Aortic smooth muscle cell (primary cell): ENCODE measurements around a stretch of chr10.

DNA sequence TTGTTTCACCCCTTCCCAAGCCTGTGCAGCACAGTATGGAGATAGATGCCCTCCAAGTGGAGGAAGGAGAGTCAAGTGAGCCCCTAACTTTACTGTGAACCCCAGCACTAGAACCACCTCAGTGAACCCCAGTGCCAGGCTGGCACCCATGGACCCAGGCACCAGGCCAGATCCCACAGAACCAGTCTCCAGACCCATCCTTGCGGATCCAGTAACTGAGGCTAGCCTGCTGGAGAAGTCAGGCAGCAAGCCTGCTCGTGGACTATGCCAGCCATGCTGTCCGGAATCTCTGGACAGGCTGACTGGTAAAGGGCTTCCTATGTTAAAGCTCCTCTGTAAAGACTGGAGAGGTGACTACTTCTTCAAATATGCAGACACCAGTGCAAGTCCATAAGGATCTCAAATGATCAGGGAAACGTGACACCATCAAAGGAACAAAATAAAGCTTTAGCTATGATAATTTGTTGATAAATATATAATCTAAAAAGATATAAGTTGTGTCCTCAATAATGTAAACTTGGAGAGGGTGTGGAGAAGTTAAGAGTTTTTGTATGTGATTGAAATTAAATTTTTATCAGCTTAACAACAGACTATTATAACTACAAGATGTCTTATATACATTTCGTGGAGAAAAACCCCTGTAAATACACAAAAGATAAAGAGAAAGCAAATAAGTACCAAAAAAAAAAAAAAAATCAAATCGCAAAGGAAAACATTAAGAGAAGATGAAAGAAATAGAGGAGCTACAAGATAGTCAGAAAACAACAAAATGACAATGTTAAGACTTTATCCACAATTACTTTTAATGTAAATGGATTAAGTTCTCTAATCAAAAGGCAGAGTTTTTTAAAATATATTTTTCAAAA lies 27.9 kb downstream of the SHOC2 start:
- RRBS: no CpG with 5 or more reads among the region's 6 CpGs

- RRBS: 36% methylated on average over 4 of the region's 17 CpGs
These were observed 2.1 kb downstream of the ACSL5 start for GRCh38 chr10:112375855-112376530.

GRCh38 chr10:112376531-112376727 lies 2.5 kb downstream of the ACSL5 start:
- RRBS: no CpG with 5 or more reads among the region's 7 CpGs

DNA sequence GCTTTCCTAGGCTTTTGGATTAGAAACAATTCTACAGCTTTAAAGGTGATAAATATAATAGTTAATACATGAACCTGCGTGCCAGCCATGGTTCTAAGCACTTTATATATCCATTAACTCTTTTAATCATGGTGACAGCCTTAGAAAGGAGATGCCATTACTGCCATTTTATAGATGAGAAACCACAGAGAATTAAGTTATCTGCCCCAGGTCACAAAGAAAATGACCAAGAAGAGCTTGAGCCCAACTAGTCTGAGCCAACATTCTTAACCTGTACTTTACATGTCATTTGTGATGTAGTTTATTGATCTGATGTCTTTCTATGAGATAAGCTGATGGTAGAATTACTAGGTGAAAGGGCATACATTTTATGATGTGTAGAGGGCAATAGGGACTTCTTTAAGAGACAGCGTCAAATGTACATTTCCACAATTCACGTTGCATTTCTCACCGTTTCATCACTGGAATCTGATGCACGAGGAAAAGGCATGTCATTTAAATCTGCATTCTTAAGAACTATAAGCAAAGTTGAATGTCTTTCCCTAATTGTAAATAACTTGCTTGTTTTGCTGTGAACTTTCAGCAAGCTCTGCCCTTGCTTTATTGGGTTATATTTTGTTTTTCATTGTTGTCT lies 11.3 kb downstream of the ACSL5 start:
- RRBS: no CpG with 5 or more reads among the region's 5 CpGs

GRCh38 chr10:112728311-112728660 lies 221.8 kb upstream of the TCF7L2 start:
- RRBS: no CpG with 5 or more reads among the region's 1 CpG

- RRBS: no CpG with 5 or more reads among the region's 2 CpGs
These were observed 221.1 kb upstream of the TCF7L2 start for GRCh38 chr10:112728828-112729538.

GRCh38 chr10:112783629-112784060 lies 166.4 kb upstream of the TCF7L2 start:
- RRBS: no CpG with 5 or more reads among the region's 9 CpGs

- RRBS: no CpG with 5 or more reads among the region's 5 CpGs
These were observed 146.2 kb upstream of the TCF7L2 start for GRCh38 chr10:112803737-112804416.

DNA sequence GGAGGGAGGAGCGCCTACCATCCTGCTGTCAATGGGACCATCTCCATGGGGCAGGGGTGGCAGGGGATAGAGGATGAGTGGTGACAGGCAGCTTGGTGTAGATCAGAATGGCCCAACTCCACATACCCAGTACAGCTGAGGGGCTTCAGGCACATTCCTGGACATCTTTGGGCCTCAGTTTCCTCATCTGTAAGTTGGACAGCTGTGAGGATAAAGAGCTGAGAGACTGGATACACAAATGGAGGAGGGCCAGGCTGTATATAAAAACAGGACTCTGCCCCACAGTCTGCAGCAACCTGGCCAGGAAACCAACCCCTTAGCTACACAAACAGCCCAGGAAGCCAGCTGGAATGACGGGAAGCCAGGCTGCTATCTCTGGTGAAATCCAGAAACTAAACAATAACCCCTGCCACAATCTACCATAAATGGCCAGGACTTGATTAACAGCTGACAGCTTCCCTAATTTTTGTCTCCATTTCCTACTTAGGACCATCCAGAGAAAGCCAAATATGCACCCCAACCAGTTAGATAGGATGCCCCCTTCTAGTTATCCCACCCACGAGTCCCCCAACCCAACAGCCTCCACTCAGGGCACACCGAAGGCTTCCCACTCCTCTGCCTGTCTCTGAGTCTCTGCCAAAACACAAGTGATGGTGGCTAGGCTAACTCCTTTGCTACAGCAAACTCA lies 110.1 kb upstream of the TCF7L2 start:
- RRBS: no CpG with 5 or more reads among the region's 4 CpGs

GRCh38 chr10:112842517-112843552 lies 107.2 kb upstream of the TCF7L2 start:
- RRBS: no CpG with 5 or more reads among the region's 7 CpGs

GRCh38 chr10:112845000-112845526 lies 105.0 kb upstream of the TCF7L2 start:
- RRBS: no CpG with 5 or more reads among the region's 20 CpGs

DNA sequence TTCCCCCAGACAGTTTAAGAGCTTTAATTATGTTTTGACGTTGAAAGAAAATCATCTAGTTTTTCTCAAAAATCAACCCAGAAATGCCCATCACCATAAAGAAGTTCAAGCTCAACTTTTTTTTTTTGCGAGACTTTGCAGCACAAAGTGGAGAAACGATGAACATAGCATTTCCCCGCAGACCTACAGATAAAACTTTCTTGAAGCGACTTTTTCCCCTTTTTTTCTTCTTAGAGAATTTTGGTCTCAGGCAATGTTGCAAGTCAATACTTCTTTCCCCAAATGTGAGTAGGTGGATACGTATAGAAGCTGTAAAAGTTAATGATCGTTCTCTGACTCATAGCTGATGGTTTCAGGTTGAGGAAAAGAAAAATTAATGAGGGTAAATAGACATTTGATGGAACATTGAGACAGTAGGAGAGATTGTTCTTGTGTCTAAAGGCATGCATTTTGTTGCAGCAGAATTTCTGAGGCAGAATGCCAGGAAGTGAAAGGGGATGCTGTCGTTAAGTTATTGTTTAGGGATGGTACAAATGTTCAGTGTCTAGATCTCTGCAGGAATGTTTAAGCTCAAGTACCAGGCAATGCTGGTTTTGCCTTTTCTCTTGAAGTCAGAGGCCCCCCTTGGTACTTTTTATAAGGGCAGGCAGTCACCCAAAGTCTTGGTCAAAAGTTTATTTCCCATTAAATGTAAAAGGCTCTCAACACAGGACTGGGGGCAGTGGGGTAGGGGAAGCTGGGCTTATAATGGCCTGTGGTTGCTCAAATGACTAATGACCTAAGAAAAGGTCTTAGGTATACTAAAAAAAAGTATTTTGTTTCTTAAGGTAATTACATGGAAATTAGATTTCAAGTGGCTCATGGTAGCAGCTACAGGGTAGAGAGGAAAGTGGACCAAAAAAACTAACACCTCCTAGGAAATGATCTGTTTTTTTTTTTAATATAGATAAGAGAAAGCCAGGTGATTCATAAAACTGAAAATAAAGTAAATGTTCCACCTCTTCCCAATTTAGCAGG lies 9.3 kb downstream of the TCF7L2 start:
- RRBS: no CpG with 5 or more reads among the region's 8 CpGs

- RRBS: no CpG with 5 or more reads among the region's 12 CpGs
These were observed 53.6 kb downstream of the TCF7L2 start for GRCh38 chr10:113003379-113004403.

DNA sequence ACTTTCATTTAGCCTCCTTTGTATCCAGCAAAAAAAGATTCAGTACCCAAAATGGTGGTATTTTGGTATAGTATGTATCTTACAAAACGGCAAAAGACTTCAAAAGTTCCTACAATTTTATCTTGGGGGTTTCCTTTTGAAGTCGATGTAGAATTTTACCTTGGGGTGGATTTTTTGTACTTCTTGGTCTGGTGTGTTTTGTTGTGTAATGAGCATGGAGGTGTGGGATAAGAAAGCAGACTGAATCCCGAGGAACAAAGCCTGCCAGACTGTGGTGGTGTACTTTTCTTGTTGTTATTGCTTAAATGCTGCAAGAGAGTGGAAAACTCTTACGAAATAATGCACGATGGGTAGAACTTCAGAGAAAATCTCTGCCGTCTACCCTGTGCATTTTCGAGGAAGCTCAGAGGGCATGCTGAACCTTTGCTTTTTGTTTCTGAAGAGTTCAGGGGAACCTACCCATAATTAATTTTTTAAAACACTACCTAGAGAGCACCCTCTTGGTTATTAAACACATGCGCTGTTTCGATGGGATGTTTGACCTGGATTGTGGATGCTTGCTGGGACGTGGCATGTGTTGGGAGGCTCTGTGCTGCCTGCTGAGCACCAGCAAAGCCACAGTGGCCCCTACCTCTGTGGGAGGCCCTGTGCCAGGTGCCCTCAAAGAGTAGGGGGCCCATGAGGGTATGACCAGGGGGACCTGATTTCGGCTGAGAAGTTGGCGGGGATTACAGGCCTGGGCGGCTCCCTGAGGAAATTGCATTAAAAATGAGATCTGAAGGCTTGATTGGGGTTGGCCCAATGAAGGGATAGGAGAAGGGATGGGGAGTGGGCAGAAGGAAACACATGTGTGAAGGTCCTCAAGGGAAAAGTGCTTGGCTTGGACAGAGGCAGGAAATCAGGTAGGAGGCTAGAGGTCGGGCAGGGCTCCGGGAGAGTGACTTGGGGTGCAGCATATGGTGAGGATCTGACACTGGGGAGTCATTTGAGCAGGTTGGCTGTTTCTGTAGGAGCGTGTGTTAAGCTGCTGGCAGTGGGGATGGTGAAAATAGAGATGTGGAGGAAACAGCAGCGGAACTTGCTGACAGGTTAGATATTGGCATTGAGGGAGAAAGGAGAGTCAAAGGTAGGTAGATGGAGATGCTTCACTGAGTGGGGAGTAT lies 94.2 kb downstream of the TCF7L2 start:
- RRBS: no CpG with 5 or more reads among the region's 17 CpGs

GRCh38 chr10:113056722-113057137 lies 106.7 kb downstream of the TCF7L2 start:
- RRBS: no CpG with 5 or more reads among the region's 6 CpGs

DNA sequence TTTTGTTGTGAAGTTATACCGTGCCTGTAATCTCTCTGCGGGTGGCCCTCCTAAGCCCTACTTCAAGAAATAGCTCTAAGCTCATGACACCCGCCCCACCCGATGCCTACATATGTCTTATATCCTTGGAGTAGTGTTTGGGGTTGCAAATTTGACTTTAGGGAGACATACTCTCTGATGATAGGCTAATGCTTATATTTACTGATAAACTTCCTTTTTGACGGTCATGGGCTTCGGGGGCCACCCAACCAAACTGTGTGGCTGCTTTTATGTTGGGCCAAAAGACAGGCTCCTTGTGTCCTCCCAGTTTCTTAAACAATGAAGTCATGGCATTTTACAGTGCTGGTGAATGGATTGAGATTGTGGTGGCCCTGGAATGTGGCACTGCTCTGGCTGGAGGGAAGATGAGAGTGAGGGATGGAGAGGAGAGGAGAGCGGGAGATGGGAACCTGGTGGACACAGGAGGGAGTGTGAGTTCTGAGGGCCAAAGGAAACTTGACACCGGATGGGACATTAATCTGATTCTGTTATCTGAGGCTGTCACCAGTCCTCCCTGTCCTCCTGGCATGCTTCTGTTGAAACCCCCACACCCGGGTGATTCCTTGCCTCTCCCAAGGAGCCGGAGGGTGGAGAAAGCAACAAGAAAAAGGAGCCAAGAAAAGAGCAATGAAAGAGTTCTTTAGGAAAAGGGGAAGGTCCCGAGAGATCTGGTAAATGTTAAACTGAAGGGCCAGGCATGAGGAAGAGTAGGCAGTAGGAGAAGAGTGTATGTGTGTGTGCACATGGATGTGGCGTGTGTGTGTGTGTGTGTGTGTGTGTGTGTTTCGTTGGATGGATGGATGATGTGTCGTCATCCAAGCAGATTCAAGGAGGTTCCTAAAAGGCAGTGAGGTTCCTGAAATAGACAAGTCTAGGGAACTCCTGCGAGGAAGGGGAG lies 113.3 kb downstream of the TCF7L2 start:
- RRBS: 38% methylated on average over 2 of the region's 15 CpGs

DNA sequence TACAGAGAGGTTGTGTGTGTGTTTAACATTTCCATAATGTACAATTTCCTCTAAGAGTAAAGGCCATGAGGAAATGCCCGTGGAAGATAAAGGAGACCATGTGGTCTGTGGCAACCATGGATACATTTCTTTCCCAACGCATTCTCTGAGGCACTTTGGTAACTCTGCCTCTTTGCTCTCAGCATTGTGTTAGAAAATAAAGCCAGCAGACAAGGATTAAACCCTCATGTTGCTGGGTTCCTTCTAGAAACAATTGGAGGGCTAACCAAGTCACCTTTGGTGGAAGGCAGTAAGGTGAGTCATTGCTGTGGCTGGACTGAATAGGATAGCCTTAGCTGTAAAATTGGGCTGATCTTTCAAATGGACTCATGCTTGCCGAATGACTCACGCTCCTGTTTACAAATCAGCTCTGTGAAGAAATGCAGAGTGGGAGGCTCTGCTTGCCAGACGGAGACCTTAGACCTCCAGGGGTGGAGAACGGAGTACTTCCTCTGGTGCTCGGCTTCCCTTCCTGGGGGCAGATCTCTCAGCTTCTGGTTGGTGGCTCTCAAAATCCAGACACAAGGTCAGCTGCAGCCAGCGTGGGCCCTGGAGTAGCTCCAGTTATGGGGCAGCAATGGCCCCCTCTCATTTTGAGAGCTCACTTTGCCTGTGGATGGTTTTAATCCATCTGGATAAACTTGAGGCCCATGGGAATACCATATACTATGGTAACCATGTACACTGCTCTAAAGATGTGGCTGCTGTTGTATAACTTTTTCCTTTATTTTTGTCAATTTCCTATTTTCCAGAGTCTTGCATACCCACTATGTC lies 137.3 kb downstream of the TCF7L2 start:
- RRBS: no CpG with 5 or more reads among the region's 8 CpGs

DNA sequence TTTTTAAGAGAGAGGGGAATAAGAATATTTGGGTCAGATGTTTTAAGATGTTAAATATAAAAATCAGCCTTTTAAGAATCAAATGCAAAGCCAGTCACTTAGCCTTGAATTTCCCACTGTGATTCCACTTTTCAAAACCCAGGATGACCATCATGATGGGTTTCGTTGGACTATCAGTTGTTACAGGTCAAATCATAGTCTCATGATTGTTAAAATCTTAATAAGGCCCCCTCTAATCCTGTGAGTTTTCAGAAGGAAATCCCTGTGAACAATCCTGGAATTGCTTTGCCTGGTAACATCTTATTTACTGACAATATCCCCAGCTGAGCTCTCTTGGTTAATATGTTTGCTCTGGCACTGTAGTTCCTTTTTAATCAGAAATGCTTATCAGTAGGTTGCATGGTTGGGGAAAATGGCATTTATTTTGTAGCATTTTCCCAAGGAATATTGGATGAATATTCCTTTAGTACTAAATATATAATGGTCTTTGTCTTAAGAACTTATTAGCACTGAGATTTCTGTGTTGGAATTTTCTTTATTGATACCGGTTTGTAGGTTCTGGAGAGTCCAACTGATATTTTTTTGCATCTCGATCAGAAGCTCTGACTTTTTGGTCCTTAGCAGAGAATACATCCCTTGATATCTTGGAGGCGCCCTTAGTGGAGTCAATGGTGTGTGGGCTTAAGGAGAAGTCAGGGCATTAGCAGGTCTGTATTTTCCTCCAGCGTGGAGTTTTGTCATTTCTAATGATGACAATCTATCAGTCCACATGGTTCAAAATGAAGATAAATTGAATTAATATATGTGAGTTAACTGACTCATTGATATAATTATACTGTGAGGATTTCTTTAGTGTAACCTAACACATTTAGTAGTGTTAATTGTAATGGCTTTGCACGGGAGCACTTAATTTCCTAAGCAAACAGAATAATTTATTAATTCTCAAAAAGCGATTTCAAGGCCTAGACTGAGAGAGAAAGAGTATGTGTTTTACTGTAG lies 164.1 kb downstream of the TCF7L2 start:
- RRBS: no CpG with 5 or more reads among the region's 7 CpGs

DNA sequence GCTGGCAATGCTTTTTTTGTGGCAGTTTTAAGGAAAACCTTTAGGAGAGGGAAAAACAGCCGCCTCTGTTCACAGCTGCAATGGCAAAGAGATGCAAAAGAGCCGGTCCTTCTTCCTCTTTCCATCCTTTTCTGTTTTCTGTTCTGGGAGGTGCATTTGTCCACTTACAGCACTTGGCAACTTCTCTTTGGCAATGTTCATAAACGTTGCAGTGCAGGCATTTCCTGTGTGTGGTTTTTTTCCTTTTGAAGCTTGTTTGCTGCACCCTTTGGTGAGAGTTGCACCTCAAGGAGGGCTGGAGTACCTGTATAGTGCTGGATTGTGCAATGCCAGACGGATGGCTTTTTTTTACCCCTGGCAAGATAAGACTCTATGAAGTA lies 53.9 kb upstream of the HABP2 start:
- RRBS: no CpG with 5 or more reads among the region's 4 CpGs

- RRBS: no CpG with 5 or more reads among the region's 3 CpGs
These were observed 13.7 kb upstream of the HABP2 start for GRCh38 chr10:113539187-113539523.